Gastroesophageal sphincter (tissue), 4 donors: ENCODE measurements around a stretch of chr16.

DNA sequence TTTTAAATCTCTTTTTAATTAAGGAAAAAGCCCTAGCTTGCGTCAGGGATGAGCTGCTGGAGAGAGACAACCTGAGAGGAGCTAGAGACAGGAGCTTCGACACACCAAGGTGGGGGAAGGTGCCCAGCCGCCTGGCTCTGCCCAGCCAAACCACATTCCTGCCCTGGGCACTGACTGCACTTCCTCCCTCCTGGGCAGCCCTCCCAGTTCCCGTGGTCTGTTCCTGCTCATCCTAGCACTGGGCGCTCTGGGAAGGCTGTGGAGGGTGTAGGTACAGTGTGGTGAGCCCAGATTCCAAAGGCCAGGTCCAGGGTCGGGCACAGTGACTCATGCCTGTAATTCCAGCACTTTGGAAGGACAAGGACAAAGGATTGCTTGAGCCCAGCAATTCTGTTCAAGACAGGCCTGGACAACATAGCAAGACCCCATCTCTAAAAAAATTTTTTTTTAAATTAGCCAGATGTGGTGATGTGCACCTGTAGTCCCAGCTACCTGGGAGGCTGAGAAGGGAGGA, 30.7 kb downstream of the C16orf74 start:
- PRO-cap = no peak
- RAMPAGE, long total RNA, 4 experiments = no peak in any of the 4 experiments

DNA sequence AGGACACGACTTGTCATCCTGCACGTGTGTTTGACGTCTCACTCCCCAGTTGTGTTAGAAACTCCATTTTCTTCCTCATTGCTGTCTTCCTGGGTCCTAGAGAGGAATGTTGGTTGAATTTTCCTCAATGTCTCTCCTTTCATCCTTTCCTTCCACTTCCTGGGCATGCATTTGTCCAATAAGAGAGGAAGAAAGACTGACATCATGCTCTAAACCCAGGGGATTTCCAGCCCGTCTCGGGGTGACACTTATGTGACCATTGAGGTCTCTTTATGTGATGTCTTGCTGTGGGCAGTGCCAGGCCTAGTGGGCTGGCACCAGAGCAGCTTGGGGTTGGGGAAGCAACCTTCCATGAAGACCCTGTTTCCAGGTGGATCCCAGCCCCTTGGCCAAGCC, 39.7 kb upstream of the IRF8 start:
- PRO-cap = no peak
- RAMPAGE, long total RNA, 4 experiments = no peak in any of the 4 experiments

GRCh38 chr16:85995752-85996272, 96.8 kb downstream of the IRF8 start:
- PRO-cap = no peak
- RAMPAGE, long total RNA, 4 experiments = no peak in any of the 4 experiments

GRCh38 chr16:86201756-86202144, 302.8 kb downstream of the IRF8 start:
- PRO-cap = no peak
- RAMPAGE, long total RNA, 4 experiments = no peak in any of the 4 experiments

DNA sequence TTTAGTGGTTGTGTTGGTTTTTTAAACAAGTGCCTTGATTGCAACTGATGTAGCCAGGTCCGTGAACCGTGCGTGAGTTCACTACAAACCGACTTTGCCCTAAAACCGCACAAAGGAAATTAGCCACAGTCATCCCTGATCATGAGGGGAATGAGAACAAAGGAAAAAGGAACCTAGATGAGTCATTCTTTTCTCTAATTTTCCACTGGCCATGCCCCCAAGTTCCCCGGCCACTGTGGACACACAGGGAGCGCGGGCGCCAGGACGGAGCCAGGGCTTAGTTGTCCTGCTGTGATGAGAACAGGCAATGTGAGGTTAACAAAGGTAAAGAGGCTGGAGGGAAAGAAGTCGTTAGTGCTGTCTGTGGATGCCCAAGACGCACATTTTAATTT, 169.2 kb upstream of the FOXF1 start:
- PRO-cap = bidirectional peak, plus-strand start at position 253 of the sequence, minus-strand start at position 152 of the sequence
- RAMPAGE, long total RNA, 4 experiments = no peak in any of the 4 experiments

DNA sequence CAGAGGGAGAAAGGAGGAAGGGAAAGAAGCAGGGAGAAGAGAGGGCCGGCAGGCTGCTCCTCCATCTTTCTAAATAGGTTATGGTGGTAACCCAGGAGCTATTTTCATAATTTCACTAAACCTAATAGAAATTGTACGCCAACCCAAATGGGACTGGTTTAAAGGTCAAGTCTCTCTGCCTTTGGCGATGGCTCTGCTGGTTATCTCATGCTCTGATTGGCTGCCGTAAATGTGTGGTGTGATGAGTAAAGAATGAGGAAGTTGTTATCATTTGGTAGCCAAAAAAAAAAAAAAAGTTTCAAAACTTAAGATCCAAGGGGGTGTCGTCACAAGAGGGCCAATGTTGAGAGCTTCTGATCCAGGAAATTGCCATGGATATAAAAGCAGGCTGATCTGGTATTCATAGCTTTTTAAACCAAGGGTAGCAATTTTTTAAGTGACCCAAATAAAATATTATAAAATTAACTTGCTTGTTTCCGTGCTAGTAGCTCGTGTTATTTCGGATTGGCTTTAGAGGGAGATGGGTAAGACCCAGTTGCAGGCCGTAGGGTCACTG, 126.5 kb upstream of the FOXF1 start:
- PRO-cap = no peak
- RAMPAGE, long total RNA, 4 experiments = no peak in any of the 4 experiments

GRCh38 chr16:86389414-86389901, 120.9 kb upstream of the FOXF1 start:
- PRO-cap = no peak
- RAMPAGE, long total RNA, 4 experiments = no peak in any of the 4 experiments

GRCh38 chr16:86504365-86504962, 5.9 kb upstream of the FOXF1 start:
- PRO-cap = bidirectional peak, plus-strand start at chr16:86504798, minus-strand start at chr16:86504721
- RAMPAGE, long total RNA, 4 experiments = no peak in any of the 4 experiments

- PRO-cap = bidirectional peak, plus-strand start at chr16:86516769, minus-strand start at chr16:86516746; bidirectional peak, plus-strand start at chr16:86517156, minus-strand start at chr16:86517126
- RAMPAGE, long total RNA, 4 experiments = no peak in any of the 4 experiments
Measured at GRCh38 chr16:86516551-86517314, 6.4 kb downstream of the FOXF1 start.

DNA sequence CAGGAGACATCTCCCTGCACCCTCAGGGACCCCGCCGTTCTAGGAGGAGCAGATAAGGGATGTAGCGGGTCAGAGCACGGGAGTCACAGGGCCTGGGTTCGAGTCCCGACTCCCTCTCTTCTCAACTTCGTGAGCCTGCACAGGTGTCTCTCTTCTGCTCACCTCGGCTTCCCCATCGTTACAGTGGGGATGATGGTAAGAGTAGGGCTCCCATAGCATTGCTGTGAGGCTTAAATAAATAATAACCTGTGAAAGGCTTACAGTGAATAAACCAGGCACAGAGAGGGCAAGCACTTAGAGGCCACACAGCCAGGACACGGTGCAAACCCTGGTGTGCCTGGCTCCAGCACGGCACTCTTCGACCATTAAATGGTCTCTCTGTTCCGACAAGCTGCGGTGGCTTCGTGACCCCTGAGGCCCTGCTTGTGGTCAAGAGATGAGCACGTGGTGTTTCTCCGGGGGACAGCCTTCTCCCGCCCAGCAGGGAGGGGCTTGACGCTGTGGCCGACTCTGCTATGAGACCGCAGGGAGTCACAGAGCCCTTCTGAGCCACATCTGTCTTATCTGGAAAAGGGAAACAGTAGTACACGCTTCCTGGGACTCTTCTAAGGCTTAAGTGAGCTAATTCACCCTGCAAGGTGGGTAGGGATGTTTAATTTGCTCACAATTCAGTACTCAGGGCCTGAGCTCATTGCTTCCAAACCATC, 10.4 kb downstream of the FOXF1 start:
- PRO-cap = no peak
- RAMPAGE, long total RNA, 4 experiments = no peak in any of the 4 experiments

DNA sequence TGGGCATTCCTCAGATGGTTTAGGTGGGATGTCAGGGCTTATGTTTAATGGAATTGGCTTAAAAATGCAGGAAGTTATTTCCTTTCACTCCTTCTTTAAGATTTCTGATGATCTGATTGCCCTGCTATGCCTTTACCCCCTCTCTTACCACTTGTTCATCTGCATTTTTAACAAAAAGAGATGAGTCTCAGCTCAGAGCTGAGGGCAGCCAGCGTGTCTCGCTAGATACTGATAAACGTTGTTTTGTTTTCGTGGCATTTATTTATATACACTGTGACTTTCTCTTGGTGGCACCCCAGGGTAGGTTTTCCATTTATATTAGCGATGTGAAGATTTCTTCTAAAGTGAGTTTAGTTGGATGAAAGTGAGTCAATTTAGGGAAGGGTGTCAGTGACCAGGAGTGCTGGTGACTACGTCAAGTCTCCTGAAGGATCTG, 30.9 kb downstream of the FOXL1 start:
- PRO-cap = no peak
- RAMPAGE, long total RNA, 4 experiments = no peak in any of the 4 experiments

- PRO-cap = no peak
- RAMPAGE, long total RNA, 4 experiments = no peak in any of the 4 experiments
Measured at GRCh38 chr16:86619196-86619766, 40.9 kb downstream of the FOXL1 start.

DNA sequence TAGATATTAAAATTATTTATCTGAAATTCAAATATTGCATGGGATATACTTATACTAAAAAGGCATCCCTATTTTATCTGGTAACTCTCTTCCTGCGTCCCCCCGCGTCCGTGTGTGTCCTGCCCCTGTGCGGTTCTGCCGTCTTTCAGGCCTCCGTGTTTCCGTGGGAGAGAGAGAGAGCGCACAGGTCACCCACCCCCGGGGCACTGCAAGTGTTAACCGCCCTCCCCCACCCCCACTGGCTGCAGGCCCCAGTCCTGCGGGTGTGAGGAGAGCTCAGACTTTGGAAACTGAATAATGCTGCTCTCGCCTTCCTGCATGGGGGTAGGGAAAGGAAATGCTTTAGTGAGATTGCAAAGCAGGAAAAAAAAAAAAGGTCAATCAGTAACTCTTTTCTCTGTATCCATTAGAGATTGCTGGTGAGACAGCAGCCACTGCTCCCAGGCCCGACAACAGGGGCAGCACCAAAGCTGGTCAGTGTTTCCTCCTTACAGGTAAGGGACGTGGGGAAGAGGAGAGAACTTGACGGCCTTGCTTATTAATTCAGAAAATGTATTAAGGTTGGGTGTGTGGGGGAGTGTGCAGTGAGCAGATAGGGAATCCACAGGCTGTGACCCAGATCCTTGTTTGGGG, 156.2 kb downstream of the FOXL1 start:
- PRO-cap = no peak
- RAMPAGE, long total RNA, 4 experiments = no peak in any of the 4 experiments

GRCh38 chr16:86741231-86742177, 163.2 kb downstream of the FOXL1 start:
- PRO-cap = no peak
- RAMPAGE, long total RNA, 4 experiments = no peak in any of the 4 experiments

DNA sequence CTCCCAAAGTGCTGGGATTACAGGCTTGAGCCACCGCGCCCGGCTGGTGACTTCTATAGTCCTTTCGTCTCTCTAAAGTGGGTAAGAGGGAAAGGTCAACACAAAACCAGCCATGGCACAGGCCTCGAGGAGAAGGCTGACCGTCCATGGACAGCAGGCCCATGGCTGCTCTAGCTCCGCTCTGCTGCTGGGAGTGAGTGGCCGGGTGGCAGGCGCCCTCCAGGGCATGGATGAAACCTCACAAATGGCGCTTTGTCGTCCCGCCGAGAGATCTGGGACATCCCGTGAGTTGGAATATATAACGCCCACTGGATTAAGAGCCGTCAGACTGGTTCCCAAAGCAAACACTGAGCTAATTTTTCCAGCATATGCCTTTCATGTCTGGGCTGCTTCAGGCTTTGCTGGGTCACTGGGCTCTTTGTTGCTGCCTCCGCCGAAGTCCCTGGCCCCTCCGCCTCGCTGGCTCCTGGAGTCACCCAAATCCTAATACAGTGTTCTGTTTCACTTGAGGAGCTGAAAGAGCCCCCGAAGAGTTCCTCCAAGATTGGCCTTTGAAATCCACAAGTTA, 266.3 kb downstream of the FOXL1 start:
- PRO-cap = no peak
- RAMPAGE, long total RNA, 4 experiments = no peak in any of the 4 experiments

DNA sequence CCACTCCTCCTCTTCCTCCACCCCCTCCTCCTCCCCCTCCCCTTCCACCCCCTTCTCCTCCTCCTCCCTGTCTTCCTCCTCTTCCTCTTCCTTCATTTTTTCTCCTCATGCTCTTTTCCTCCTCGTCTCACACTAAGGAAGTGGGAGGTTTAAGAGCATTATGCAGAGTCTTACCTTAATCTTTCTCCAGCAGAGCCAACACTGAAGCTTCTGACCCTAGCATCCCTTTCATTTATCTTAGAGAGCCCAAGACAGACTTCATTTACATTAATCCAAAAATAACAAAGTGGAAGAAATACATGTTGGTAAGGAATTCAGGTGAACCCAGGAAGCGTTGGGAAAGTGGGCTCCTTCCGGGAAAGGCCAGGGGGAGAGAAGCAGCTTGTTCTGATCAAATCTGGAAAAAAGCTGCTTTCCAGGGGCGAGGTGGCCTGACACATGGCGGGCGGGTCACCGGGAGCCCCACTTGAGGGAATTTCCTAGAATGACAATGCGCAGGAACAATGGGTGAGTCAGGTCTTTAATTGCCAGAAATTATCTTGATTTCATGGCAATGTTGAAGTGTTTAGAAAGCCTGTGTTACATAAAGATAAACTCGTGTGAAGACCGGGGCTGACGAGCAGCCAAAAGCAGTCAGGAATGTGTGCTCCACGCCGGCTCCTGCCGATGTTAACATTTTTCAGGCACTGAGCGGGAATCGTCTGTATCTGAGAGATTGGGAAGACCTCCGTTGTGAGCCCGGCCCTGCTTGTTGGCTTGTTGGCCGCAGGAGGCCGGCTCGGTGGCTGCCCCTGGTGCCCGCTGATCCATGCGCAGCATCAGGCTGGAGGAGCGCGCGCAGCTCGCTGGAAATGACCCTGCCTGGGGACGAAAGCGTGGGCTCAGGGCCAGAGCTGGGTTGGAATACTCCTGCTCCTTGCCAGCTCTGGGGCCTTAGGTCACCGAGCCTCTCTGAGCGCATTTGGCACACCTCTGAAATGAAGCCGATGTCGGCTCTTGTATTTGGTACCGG, 353.0 kb downstream of the FOXL1 start:
- PRO-cap = no peak
- RAMPAGE, long total RNA, 4 experiments = no peak in any of the 4 experiments

DNA sequence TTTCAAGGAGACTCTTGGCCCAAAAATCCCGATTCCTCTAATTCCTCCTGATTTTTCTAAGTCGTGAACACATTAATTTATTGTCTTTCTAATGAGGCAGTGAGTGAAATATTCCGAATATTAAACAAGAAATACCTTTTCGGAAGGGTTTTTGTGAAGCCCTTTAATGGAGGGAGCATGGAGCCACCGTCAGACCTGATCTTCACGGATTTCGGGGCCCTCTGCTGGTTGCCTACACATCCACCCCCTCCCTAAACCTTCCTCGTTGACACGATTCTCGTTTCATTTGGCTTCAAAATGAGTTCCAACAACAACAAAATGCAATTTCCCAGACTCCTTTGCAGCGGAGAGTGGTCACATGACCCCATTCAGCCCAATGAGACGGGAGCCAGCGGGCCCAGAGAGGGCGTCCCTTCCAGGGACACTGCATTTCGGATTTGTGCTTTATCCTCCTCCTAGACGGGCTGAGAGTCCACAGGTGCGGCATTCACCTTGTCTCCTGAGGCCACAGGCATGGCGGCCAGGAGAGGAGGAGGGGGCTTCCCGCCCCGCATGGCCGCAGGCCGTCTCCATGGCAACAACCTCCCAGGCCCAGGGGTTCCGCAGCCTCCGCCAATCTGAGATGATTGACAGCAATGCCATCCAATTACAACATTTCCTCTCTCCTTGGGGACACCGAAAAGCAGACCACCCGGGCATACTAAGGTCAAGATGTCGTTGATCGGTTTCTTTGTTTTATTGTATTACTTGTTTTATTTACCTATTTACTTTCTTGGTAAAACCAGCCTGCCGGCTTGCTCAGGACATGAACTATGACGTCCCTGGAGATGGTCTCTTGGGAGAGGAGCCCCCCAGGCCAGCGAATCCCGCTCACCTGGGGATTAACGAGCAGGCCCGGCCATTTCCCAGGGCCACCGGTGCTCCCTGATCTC, 259.8 kb downstream of the C16orf95 start:
- PRO-cap = no peak
- RAMPAGE, long total RNA, 4 experiments = no peak in any of the 4 experiments

DNA sequence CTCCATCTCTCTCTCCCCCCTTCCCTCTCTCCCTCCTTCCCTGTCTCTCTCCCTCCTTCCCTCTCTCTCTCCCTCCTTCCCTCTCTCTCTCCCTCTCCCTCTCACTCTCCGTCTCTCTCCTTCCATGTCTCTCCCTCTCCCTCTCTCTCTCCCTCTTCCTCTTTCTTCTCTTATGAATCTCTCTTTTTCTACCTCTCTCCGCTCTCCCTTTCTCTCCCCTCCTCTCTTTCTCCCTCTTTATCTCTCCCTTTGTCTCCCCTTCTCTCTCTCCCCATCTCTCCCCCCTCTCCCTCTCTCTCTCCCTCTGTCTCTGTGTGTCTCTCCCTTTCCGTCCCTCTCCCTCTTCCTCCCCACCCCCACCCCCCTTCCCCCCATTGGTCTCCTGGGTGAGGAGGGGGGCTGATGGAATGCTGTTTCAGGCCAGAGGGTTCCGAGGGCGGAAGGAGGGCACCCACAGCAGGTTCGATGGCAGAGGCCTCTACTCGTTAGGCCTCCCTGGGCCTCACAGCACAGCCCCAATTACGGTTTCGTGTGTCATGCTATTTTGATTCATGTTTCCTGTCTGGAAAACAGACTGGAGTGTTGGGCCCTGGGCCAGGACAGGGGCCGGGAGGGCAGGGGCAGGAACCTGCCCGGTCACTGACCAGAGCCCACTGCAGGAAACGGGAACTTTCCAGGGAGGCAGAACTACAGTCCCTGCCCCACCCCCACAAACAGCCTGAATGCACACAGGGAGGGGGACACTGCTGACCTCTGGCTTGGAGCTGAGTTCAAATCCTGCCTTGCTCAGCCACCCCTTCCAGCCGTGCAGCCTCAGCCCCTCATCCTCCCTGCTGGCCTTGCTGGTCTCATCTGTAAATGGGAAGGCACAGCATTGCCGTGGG, 138.3 kb downstream of the C16orf95 start:
- PRO-cap = no peak
- RAMPAGE, long total RNA, 4 experiments = no peak in any of the 4 experiments

- PRO-cap = no peak
- RAMPAGE, long total RNA, 4 experiments = no peak in any of the 4 experiments
Measured at GRCh38 chr16:87408641-87409712, 16.8 kb downstream of the MAP1LC3B start.

- PRO-cap = no peak
- RAMPAGE, long total RNA, 4 experiments = no peak in any of the 4 experiments
Measured at GRCh38 chr16:87411460-87411838, 19.3 kb downstream of the MAP1LC3B start.